Measurements from ENCODE around the genes SLC6A12 and ERC1.

DNA sequence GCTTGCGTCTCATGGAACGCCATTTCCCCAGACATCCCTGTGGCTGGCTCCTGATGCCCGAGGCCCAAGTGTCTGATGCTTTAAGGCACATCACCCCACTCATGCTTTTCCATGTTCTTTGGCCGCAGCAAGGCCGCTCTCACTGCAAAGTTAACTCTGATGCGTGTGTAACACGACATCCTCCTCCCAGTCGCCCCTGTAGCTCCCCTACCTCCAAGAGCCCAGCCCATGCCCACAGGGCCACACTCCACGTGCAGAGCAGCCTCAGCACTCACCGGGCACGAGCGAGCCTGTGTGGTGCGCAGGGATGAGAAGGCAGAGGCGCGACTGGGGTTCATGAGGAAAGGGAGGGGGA, 47.5 kb upstream of the IQSEC3 start:
- PRO-cap = no peak
- RAMPAGE, long total RNA, 3 experiments = no peak in any of the 3 experiments

DNA sequence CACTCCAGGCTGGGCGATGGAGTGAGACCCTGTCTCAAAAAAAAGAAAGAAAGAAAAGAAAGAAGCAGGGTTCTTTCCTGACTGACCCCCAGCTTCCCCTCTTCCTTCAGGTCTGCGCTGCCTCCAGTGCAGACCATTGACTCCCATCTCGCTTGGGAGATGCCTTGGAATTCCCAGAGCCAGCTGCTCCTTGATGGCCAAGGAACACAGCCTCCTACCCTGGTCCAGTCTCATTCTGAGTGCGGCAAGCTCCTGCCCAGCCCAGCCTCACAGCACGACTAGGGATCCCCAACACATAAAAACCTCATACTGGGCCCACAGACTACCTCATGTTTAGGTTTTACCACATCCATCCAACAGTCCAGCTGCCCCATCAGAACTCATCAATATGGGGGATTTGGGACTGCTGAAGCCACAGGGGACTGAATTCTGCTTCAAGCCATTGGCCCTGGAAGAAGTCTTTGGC, 25.2 kb downstream of the IQSEC3 start:
- PRO-cap = no peak
- RAMPAGE, long total RNA, 3 experiments = no peak in any of the 3 experiments

GRCh38 chr12:164013-164675, 49.8 kb downstream of the SLC6A12 start:
- PRO-cap = no peak
- RAMPAGE, long total RNA, 3 experiments = no peak in any of the 3 experiments

GRCh38 chr12:189001-189416, 24.9 kb downstream of the SLC6A12 start:
- PRO-cap = no peak
- RAMPAGE, long total RNA, 3 experiments = no peak in any of the 3 experiments

DNA sequence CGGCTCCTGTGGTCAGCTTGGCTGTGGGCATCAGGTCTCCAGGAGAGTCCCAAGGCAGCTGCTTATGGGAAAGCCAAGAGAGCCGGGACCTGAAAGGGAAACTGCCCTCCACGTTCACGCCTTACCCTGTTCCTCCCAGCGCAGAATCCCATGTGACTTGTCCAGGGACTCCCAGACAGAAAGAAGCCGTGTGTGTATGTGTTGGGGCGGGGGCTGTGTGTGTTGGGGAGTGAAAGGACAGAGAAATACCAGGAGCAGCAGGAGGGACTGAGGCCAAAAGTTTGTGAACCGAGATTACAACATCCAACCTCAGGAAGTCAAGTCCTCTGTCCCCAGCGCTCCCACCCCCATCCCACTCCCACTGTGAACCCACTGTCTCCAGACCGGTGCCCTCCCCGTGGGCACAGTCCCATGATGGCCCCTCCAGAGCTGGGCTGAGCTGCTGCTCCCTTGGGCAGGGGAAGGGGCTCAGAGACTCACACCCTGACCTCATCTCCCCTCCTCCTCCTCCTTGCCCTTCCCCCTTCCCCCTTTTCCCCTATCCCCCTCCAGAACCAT, at the start of gene SLC6A12:
TSS of gene SLC6A12 (minus strand) at position 221 of the 558 bp plus-strand sequence.
- PRO-cap = no peak
- RAMPAGE, long total RNA, 3 experiments = no peak in any of the 3 experiments

GRCh38 chr12:292536-293321, 30.1 kb upstream of the SLC6A13 start:
- PRO-cap = no peak
- RAMPAGE, long total RNA, 3 experiments = no peak in any of the 3 experiments

DNA sequence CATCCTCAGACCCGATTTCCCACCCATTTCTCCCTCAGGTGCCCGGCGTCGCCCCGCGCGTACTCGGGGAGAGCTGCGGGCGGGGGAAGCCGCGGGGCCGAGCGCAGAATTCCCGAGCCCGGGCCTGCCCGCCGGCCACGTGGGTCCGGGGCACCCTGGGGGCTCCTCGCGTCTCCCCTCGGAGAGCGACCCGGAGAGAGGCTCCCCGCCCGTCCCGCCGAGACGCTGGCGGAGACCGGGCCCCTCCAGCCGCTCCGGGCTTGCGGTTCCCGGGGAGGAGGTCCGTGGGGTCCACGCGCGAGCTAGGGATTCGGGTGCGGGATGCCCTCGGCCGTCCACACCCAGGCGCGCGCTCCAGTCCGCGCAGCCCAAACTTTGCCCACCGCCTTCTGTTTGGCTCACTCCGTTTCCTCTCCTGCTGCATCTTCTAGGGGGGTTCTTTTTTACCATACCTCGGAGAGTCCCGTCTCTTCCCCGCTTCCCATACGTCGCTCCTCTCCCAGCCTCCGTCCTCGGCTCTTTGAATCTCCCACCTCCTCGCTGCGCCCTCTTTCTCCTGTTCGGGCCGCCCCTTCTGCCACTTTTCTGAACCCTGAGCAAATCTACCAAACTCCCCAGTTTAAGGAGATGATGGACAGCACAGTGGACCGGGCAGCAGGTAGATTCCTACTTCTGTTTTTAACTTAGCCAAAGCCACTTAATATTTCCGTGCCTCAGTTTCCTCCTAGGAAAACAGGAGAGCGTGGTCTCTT, 1.1 kb downstream of the B4GALNT3 start:
- PRO-cap = no peak
- RAMPAGE, long total RNA, 3 experiments = no peak in any of the 3 experiments

GRCh38 chr12:537519-538318, 78.0 kb downstream of the B4GALNT3 start:
- PRO-cap = no peak
- RAMPAGE, long total RNA, 3 experiments = no peak in any of the 3 experiments

GRCh38 chr12:569586-570413, 93.4 kb downstream of the NINJ2 start:
- PRO-cap = no peak
- RAMPAGE, long total RNA, 3 experiments = no peak in any of the 3 experiments

DNA sequence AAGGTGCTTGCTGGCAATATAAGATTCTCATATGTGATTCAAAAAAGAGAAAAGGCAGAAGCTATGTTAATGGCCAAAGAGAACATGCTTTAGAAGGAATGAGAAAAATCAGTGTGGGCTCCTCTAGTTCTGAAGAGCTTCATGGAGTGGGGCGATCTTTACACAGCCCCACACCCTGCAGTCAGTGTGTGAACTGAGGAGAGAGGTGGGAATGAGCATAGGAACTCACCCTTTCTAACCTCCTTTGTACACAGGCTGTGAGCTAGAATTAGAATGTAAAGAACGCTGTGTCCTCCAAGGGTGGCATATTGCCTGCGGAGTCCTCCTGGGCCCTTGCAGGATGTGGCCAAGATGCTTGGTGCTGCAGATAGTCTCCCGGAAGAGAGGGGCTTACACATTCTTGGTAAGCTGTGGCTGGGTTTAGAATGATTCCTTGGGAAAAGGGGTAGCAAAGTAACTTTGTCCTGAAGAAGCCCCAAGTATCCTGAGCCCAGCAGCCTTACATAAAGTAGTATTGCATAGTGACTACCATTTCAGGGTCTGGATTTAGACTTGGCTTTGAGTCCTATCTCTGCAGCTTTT, 43.9 kb downstream of the NINJ2 start:
- PRO-cap = no peak
- RAMPAGE, long total RNA, 3 experiments = no peak in any of the 3 experiments

GRCh38 chr12:672053-672351, 8.8 kb upstream of the NINJ2 start:
- PRO-cap = no peak
- RAMPAGE, long total RNA, 3 experiments = no peak in any of the 3 experiments

DNA sequence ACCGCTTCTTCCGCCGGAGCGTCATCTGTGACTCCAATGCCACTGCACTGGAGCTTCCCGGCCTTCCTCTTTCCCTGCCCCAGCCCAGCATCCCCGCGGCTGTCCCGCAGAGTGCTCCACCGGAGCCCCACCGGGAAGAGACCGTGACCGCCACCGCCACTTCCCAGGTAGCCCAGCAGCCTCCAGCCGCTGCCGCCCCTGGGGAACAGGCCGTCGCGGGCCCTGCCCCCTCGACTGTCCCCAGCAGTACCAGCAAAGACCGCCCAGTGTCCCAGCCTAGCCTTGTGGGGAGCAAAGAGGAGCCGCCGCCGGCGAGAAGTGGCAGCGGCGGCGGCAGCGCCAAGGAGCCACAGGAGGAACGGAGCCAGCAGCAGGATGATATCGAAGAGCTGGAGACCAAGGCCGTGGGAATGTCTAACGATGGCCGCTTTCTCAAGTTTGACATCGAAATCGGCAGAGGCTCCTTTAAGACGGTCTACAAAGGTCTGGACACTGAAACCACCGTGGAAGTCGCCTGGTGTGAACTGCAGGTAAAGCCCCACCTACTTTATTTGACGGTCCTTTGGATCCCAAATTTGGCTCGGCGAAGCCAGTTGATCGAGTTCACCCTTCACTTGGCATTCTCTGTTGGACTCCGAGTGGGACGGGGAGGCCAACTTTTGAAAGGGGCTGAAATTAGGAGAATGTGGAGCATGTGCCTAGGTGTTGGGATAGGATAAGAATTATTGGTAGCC, 1.6 kb downstream of the WNK1 start:
- PRO-cap = bidirectional peak, plus-strand start at position 279 of the sequence, minus-strand start at position 251 of the sequence
- RAMPAGE, long total RNA, 3 experiments = start-site peak on the plus strand in 1 of 3 experiments, centred at positions 136 to 411 of the sequence, 91 to 131 reads per replicate

DNA sequence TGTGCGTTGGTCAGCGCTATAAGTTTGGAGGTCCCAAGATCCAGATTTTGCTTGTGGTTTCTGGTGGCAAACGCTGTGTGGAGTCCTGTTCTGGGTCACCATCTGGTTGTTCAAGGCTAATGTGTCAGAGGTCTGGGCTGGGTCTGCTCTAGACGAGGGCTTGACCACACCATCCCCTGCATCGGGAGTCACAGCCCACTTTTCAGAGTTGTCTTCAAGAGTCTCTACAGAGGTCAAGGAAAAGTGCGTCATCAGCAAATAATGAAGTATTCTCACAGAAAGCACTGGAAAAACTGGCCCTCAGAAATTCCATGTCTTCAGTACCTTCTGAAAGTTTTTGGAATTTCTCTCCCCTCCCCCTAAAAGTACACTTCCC, 35.6 kb downstream of the RAD52 start:
- PRO-cap = no peak
- RAMPAGE, long total RNA, 3 experiments = no peak in any of the 3 experiments

DNA sequence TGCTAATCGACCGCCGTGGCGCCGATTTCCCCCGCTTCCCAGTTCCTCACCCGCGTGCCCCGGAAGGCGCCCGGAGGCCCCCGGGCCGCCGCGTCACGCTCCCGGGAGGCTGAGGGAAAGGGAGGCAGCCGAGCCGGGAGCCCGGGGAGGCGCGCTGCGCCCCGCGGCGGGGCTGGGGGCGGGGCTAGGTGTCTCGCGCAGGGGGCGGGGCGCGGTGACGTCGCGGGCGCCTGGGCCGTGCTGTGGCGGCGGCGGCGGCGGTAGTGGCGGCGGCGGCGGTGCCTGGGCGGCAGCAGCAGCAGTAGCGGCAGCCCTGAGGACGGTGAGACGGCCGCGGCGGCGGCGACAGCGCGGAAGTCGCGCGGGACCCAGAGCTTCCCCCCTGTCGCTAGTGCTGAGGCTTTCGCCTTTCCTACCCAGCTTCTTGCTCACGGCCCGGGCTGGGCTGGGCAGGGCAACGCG, at the start of gene ERC1:
TSS of gene ERC1 (plus strand) at position 223 of the 462 bp plus-strand sequence.
- PRO-cap = bidirectional peak, plus-strand start at position 263 of the sequence, minus-strand start at position 48 of the sequence
- RAMPAGE, long total RNA, 3 experiments = start-site peak on the plus strand in 1 of 3 experiments, centred at position 293 of the sequence, 23 reads per replicate; start-site peak on the minus strand in 1 of 3 experiments, centred at position 102 of the sequence, 47 reads per replicate

GRCh38 chr12:991463-992167, 592 bp downstream of the ERC1 start:
- PRO-cap = no peak
- RAMPAGE, long total RNA, 3 experiments = no peak in any of the 3 experiments

DNA sequence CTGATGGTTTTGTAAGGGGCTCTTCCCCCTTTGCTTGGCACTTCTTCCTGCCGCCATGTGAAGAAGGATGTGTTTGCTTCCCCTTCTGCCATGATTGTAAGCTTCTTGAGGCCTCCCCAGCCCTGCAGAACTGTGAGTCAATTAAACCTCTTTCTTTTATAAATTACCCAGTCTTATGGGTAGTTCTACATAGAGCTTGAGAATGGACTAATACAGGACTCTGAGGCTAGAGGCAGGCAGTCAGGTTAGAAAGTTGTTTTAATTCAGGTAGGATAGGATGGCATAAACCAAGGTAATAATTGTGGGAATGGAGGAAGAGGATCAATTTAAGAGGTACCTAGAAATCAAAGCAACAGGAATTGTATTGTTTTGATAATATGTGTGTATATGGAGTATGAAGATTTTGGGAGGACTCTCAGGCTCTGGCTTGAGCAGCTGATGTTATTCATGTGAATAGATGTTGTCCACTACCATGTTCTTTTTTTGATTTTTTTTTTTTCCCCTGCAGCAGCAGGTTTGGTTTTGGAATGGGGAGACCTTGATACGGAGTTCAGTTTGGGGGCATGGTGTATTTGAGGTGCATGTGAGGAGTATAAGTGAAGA, 32.0 kb downstream of the ERC1 start:
- PRO-cap = no peak
- RAMPAGE, long total RNA, 3 experiments = no peak in any of the 3 experiments

DNA sequence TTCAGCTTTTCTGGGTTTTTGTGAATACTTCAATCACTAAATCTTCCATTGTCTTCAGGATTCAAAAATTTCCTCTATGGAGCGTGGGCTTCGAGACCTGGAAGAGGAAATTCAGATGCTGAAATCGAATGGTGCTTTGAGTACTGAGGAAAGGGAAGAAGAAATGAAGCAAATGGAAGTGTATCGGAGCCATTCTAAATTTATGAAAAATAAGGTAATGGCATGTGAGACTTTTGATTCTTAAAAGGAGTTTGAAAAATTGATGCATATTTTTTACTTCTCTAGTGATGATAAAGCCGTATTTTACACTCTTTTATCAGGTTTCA, 119.1 kb downstream of the ERC1 start:
- PRO-cap = no peak
- RAMPAGE, long total RNA, 3 experiments = start-site peak on the plus strand in 1 of 3 experiments, centred at positions 79 to 198 of the sequence, 23 to 24 reads per replicate

DNA sequence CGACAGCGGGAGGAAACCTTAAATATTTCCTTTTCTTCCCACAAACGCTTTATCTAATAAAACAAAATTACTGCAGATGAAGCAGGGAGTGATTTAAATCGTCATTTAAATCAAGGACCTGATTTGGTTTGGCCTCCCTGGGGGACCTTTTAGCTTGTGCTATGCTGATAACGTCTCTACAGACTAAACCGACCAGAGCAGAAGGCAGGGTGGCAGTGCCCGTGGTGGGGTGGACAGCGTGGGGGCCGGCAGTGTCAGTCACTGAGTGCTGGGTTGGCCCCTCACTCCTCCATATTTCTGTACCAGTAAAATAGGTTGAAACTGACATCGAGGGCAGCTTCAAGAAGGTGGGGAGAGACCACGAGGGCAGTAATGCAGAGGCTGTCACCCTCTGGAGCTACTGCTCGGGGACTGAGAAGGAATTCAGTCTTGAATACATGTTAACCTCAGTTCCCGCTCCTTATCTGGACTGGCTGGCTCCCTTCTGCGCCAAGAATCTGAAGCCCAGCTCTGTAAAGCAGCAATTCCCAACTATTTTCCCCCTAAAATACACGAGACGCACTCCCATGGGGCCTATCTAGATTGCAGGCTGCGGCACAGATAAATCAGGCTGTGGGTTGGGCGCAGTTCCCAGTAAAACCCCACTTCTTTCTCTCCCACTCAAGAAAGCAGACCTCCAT, 18.2 kb downstream of the FBXL14 start:
- PRO-cap = no peak
- RAMPAGE, long total RNA, 3 experiments = no peak in any of the 3 experiments

- PRO-cap = unidirectional peak, plus-strand start at chr12:1605494
- RAMPAGE, long total RNA, 3 experiments = no peak in any of the 3 experiments
These were observed 10.8 kb upstream of the FBXL14 start for GRCh38 chr12:1605137-1605552.

- PRO-cap = no peak
- RAMPAGE, long total RNA, 3 experiments = start-site peak on the plus strand in 1 of 3 experiments, at chr12:1721562-1722244 at its widest, 16 reads per replicate
These were observed 31.2 kb downstream of the ADIPOR2 start for GRCh38 chr12:1721826-1722766.